Natural killer cell (primary cell): ENCODE measurements around the genes PPM1M and SEMA3G.

DNA sequence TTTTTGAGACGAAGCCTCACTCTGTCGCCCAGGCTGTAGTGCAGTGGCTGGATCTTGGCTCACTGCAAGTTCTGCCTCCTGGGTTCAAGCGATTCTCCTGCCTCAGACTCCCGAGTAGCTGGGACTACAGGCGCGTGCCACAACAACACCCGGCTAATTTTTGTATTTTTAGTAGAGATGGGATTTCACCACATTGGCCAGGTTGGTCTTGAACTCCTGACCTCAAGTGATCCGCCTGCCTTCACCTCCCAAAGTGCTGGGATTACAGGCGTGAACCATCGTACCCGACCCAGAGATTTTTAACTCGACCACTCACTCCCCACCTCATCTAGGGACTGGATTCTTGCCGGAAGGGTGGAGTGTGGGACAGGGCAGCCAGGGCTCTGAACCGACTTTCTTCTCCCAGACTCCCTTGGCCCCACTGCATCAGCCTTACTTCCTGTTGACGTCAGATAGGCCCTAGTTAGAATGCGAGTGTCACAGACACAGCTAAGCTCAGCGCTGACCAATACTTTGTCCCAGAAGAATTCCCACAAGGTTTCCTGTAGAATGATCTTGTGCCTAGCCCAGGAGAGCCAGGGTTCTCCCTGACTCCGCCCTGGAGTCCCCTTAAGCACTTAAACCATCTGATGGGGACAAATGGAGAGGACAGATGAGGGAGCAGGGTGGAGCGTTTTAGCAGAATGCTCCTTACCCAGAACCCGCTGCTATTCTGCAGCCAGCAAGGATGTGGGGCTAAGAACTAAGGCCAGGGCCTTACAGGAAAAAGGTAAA lies 5.7 kb upstream of the TUSC2 start:
- PRO-cap = no peak

GRCh38 chr3:50445829-50446526 lies 57.5 kb downstream of the CACNA2D2 start:
- PRO-cap = no peak

DNA sequence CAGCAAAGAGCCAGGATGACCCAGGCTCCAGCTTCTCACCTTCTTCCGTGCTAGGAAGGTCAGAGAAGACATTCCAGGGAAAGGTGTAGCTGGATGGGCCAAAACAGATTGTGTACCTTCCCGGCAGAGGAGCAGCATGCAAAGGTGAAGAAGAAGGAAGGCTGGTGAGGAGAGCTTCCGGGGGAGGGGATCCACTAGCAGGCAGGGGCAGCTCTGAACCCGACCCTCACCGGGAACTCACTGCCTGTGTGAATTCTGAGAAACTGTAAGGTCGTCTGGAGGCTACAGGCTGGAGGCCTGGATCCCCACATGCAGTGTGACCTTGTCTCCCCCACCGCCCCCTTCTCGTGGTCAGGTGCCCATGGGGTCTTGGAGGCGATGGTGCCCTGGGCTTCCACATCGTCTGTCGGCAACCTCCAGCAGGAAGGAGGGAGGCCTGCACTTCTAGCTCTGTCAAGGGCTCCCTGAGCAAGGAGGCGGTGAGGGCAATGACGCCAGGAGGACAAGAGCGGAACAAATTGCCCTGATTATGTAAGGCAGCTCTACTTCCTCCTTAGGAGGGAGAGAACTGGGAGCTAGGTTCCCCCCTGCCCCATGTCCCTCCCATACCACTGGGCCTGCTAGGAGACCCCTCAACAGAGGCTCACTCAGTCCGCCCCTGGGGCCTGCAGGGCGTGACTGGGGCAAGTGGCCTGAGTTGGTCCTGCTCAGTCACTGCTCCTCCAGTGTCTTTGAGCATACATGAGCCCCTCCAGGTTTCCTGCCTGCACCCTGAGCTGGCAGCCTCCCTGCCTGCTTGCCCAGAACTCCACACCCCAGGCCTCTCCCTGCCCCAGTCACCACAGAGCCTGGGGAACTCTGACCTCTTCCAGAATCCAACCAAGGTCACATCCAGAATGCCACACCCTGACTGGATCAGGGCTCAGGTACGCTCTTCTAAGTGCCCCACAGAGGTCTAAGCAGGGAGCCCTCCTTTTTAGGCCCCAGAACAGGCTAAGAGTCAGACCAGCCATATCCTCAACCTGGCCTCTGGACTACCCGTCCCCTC lies 56.1 kb downstream of the CACNA2D2 start:
- PRO-cap = no peak

GRCh38 chr3:50623817-50624521 lies 7.0 kb downstream of the MAPKAPK3 start:
- PRO-cap = no peak

GRCh38 chr3:50673430-50673884 lies 1.3 kb upstream of the DOCK3 start:
- PRO-cap = no peak

GRCh38 chr3:51391423-51392526 lies 690 bp downstream of the RBM15B start:
- PRO-cap = unidirectional peak, minus-strand start at chr3:51391765

GRCh38 chr3:52022403-52023315 lies 27.0 kb upstream of the RPL29 start:
- PRO-cap = no peak

GRCh38 chr3:52056785-52056908 lies 276 bp upstream of the DUSP7 start:
- PRO-cap = no peak

- PRO-cap = no peak
These were observed 14.4 kb upstream of the DUSP7 start for GRCh38 chr3:52070732-52071280.

DNA sequence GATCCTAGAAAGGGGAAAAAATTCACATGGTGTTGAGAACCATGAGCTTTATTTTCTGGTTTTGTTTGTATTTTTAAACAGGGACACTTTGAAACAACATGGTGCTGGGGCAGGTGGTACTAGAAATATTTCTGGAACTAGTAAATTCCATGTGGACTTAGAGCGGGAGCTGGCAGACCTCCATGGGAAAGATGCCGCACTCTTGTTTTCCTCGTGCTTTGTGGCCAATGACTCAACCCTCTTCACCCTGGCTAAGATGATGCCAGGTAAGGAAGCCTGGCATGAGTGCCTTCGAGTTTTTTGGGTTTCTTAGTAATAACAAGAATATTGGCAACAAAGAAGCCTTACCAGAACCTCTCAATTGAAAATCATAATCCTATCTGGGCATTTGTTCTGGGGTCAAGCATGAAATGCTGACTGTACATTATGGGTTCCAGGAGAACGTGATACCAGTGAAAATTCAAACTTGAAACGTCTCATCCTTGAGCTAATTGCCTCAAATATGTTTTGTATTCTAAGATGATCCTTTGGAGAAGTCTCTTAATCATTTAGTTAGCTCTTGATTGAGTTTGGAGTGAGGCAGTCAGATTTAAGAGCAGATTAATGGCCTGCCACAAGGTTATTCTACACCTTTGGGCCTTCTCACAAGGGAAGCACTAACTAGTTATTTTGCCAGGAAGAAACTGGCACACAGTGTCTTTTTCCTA lies 8.0 kb downstream of the ALAS1 start:
- PRO-cap = no peak

DNA sequence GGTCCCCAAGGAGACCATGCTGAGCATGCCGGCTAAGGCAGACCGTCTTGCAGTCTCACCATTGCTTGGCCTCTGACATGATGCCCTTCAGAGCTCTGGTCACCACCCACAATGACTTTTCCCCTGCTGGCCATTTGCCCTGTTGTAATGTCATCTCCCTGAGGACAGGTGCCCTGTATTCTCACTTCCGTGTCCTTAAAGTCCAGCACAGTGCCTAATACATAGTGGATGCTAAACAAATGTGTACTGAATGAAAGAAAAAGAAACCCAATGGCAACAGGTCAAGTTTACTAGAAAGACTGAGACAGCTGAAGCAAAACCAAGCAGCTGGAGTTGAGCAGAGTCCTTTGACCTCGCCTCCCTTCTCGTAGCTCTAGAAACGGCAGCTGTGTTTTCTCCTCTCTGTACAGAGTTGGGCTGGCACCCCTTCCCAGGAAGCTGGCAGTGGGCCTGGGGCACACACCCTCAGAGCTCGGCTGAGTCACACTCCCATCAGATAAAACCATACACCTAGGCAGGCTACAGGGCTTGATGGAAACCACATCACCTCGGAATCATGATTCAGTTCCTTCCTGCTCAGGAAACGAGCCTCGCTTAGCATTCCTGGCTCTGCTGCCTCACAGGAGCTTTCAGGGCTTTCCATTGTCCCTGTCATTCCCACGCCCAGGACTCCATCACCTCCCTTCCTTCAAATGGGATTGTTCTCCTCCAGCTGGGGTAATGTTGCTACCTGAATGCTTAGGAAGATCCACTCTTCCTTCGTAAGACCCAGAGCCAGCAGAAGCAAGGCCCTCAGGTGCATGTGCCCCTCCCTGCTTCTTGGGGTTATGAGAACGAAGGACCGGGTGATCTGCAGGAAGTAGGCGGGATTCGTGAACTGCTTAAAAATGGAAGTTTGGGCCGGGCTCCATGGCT lies 8.4 kb downstream of the TLR9 start:
- PRO-cap = no peak

DNA sequence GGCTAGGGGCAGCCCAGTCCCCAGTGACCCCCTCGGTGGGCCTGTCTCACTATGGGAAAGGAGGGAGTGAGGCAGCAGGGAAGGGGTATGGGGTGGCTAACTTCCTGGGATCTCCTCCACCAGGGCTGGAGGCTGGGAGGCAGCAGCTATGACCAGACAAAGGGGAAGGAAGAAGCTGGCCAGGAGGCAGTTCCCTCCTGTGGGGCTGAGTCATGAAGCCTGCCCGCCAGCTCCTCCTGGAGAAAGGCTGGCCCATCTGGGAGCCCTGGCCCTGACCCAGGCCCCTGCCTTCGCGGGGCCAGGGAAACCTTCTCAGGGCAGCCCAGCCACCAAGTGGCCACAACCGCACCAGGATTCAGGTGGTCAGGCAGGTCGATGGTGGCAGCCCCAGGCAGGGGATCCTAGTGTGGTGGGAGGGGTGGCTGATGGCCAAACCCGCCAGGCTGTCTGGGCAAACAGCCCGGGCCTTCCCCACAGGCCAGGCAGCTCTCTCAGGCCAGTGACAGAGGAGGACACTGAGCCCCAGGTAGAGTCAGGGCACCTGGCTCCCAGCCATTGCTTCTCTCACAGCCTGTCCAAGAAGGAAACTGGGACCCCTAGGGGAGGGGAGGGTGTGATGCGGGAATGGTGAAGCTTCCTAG lies 1.4 kb downstream of the TWF2 start:
- PRO-cap = no peak

DNA sequence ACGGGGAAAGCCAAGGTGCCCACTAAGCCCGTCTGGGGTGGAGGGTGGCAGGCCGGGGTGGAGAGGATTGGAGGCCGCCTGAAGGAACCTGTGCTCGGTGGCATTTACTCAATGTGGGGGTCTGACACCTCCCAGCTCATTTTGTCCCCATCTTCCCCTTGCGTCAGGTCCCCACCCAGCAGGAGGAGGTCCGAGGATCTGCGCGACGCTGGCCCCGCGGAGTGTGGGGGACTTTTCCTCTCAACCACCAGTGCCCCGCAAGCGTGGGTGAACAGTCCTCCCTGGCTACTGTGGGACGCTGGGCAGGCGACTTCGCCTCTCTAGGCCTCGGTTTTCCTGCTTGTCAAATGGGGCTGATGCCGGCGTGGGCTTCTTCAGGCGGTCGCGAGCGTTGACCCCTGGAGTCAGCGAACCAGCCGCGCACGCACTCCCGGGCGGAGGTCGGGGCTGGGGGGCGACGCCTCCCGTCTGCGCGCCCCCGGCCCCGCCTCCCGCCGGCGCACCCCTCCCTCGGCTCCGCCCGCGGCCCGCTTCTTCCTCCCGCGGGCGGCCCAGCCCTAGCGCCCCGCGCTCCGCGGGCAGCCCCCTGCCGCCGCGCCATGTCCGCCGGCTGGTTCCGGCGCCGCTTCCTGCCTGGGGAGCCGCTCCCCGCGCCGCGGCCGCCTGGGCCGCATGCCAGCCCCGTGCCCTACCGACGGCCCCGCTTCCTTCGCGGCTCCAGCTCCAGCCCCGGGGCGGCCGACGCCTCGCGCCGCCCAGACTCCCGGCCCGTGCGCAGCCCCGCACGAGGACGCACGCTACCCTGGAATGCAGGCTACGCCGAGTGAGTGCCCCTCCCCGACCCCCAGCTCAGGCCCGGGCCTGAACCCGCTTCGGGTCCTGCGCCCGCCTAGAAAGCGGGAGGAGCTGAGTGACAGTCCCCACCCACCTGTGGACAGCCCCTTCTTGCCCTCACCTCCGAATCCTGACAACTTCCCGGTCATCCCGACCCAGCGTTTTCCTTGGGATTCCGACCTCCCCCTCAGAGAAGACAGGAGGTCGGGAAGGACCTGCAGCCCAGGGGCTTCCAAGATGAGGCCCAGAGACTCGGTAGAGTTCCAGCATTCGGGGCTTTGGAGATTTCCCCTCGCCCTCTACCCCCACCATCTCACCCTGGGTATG lies at the start of gene PPM1M:
Gene PPM1M, plus strand, starts transcription at position 534 of the 1,161 bp plus-strand sequence.
- PRO-cap = bidirectional peak, plus-strand start at position 250 of the sequence, minus-strand start at position 115 of the sequence; bidirectional peak, plus-strand start at position 673 of the sequence, minus-strand start at position 429 of the sequence

DNA sequence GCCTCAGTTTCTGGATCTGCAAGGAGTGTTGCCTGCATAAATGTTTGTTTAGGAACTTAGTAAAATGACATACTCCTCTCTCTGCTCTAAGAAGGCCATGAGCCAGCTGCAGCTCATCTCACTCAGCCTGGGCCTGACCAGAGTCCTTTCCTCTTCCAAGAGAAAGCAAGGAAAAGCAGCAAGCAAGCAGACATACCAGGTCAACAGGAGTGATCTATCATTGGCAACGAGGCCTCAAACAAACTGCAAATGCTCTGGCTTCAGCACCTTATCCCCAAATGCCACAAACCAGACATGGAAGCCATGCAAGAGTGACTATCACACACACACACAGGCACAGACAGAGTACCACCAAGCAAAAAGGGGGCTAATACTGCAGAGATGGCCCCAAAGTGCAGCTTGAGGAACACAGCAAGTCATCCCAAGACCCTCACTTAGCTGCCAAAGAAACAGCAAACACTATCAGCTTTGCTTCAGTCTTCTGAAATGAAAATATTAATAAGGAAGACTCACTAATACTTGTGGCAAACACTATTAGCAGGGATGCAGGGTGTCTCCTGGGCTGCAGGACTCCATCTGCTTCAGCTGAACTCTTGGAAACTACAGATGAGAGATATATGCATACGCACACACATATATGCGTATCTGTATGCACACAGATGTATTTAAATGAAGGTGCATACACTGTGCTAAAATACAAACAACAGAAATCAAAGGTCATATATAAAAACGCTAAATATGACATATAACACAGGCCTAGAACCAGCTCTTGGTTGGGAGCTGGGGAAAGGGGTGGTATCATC lies 10.4 kb downstream of the PPM1M start:
- PRO-cap = no peak

DNA sequence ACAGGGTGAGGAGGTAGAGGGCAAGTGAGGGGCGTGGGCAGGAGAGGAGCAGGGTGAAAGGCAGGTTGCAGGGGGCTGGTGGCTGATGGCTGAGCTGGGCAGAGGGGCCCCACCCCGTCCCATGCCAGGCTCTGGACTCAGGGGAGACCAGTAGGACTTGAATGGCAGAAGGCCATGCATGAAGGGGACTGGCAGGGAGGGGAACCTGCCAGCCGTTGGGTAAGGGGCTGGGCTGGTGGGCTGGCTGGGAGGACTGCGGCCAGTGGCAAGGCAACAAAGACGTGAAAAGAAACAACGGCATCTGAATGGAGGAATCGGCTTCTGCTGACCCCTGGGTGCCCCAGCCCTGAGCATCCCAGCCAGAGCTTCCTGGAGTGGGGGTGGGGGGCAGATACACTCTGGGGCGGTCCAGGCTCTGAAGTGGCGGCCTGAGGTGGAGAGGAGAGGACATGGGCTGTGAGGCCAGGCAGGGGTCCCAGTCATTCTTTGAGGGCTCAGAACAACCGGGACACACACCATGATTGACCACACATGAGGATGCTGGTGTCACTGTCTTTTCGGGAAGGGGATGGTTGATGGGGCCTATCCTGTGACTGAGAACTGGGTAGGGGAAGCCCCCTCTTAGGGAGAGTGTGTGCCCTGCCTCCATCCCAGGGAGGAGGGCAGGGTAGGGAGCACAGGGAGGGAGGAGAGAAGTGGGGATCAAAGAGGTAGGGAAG lies 11.7 kb downstream of the GLYCTK start:
- PRO-cap = no peak

DNA sequence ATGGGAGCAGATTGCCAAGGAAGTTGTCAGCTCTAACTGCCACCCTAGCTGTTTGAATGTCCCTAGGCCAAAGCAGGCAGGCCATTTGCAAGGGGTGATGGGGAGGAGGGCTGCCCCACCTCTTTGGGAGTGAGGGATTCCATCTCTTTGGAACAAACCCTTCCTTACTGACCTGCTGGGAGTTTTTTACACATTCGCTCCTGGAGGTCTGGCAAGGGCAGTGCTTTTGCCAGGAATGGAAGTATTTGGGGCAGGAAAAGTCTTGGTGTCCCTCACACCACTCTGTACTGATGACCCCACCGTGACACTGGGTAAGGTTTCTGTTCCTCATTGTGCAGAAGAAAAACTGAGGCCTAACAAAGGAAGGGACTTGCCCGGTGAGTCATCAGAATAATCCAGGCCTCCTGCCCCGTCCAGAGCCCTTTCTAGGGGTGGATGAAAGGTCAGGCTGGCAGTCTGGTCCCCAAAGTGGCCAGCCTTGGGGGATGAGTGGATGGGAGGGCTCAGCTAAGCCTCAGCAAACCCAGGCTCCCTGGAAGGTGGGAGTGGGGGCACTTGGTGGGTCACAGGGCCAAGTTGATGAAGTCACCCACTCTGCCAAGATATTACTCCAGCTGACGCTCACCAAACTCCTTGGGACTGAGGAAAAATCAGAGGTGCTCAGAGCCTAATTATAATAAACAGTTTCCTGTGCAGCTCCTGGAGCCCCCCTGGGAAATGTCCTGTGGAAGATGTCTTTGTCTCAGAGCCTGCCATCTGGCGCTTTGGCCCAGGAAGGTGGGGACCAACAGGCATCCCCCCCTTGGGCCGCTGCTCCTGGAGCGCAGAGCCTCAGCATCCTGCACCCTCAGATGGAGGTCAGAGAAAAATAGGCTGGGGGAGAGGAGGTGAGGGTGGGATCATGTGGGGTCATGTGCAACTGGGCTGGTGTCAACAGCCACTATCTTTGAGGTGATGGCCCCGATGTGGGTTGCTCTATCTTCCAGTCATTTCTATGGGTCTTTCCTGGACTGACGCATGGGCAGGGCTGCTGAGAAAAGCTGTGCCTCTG lies 2.2 kb upstream of the DNAH1 start:
- PRO-cap = no peak

DNA sequence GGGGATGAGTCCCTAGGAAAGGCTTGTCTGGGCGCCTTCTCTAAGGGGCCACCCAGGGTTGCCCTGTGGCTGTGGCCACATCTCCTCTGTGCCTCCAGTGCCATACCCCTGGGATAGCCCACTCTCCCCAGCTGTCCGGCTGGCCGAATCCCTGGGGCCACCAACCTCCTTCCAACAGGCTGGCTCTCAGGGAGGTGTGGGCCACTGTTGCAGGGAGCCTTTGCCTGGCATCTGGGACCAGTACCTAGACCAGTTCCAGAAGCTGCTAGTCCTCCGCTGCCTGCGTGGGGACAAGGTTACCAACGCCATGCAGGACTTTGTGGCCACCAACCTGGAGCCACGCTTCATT lies 15.1 kb downstream of the BAP1 start:
- PRO-cap = no peak

DNA sequence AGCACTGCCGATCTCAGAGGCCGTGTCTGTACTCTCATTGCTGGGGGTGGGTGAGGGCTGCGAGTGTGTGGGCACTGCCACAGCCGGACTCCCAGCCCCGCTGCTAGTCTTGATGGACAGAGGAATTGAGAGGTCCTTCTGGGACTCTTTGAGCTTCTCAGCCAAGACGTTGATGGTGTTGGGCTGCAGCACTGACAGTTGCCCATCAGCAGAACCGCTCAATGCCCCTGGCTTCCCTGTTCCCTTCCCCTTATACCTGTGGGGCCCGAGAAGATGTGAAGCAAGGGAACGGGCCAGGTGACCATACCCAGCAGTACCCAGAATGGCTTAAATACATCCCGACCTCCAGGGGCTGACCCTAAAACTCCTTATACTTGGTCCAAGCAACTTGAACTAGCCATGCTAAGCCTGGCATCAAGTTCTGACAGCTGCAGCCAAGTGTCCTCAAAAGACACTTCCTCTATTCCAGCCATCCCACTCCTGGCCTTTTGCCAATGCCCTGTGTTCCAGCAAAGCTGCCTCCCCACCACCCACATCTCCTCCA lies 6.1 kb downstream of the BAP1 start:
- PRO-cap = no peak

GRCh38 chr3:52404272-52404925 lies 5.4 kb downstream of the BAP1 start:
- PRO-cap = no peak

DNA sequence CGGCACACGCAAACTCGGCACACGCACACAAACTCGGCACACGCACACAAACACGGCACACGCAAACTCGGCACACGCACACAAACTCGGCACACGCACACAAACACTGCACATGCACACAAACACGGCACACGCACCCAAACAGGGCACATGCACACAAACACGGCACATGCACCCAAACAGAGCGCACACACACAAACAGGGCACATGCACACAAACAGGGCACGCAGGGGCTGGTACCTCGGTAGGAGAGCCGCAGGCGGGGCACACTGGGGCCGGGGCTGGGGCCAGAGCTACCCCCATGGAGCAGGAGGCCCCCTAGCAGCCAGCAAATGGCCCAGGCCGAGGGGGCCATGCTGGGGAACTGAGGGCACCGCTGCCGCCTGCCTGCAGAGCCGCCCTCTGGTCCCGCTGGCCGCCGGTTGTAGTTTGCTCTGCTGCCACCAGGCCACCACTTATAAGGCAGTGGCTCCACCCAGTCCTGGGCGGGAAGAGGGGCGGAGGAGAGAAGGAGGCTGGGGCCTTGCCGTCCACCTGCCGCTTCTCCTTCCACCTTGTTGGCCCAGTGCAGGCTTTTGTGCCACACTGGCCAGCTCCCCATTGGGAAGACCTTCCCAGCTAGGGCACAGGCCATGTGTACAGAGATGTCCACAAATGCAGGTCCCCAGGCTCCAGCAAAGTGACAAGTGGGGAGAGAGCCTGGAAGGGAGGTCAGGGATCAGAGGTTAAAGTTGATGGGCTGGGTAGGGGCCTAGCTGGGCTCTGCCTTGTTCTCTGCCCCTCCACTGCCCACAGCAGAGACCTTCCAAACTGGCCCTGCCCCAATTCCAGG lies at the start of gene SEMA3G:
Gene SEMA3G, minus strand, starts transcription at position 431 of the 832 bp plus-strand sequence.
- PRO-cap = bidirectional peak, plus-strand start at position 488 of the sequence, minus-strand start at position 431 of the sequence